Temporal lobe (tissue), 2 donors: ENCODE measurements around the gene ADGRG2.

- RAMPAGE, long total RNA, result no peak
Observed at GRCh38 chrX:13983797-13984139, 45.9 kb downstream of the GEMIN8 start.

GRCh38 chrX:15579812-15580875 is 20.6 kb downstream of the ACE2 start:
- RAMPAGE, long total RNA, result no peak

- RAMPAGE, long total RNA, result no peak
Observed at GRCh38 chrX:15737130-15737648, 881 bp upstream of the CA5B start.

DNA sequence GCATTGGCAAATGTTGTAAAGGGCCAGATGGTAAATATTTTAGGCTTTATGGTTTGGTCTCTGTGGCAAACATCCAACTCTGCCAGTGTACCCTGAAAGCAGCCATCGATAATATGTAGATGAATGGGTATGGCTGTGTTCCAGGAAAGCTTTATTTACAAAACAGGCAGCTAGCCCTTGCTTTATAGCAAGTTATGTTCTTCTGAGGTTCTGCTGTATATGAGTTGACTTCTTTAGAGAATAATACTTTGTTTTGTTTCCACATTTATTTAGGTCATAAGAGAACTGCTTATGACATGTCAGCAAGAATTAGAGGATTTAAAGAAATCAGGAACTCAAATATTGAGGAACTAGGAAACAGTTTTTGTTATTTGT is 14.1 kb downstream of the ZRSR2 start:
- RAMPAGE, long total RNA, result no peak

DNA sequence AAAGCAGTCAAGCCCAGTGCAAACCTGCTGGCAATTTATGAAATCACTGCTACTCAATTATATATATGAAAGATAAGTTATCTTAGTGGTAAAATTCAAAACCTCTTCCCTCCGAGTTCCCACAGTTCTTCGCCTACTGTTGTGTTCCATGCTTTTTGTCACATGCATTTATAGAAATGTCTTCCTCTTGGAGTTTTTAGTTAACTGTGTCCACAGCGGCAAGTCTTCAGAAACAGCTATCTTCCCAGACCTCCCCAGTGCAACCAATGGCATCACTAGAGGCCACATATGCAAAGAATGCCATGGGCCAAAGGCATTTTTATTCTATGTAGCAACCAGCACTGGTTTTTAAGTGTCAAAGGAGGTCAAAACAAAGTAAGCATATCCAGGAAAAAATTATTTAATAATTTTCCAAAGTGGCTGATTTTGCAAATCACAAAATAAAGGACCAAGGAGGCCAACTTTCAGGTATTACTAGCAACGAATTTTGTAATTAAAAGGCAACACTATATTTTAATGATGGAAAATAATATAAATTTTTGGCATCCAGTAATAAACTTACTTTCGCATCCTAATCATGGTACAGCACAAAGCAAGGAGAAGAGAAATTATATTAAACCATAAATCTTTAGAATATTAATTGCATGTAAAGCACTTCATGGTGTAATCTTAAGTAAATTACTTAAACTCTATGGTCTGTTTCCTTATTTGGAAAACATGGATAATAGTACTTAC is 26.8 kb downstream of the AP1S2 start:
- RAMPAGE, long total RNA, result no peak

DNA sequence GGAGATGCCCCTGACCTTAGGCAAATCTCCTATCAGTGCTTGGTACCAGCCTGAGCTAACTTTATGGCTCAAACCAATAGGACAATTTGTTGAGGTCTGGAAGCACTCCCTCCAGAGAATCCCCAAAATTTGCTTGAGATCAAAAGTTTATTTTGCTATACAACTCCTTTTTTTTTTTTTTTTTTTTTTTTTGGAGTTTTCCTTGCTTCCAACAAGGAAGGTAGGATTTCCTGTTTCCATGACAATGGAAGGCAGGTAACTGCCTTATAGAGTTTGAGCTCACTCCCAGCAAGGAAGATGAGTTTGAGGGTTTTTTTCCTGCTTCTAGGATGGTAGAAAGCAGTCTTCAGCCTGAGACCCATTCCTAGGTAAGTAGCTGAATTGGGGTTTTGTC is 73.0 kb upstream of the S100G start:
- RAMPAGE, long total RNA, result no peak

GRCh38 chrX:16603727-16604098 is 46.2 kb upstream of the S100G start:
- RAMPAGE, long total RNA, result no peak

DNA sequence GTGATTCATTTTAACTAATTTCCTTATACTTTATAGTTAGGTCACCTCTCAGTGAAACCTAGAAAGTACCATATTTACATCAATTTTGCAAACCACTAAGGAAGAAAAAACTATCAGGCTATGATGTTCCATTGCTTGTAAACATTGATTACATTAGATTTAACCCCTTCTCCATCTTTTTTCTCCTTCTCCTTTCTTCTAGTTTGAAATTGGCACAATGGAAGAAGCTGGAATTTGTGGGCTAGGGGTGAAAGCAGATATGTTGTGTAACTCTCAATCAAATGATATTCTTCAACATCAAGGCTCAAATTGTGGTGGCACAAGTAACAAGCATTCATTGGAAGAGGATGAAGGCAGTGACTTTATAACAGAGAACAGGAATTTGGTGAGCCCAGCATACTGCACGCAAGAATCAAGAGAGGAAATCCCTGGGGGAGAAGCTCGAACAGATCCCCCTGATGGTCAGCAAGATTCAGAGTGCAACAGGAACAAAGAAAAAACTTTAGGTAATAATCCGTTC is 32.2 kb downstream of the TXLNG start:
- RAMPAGE, long total RNA, result no peak

DNA sequence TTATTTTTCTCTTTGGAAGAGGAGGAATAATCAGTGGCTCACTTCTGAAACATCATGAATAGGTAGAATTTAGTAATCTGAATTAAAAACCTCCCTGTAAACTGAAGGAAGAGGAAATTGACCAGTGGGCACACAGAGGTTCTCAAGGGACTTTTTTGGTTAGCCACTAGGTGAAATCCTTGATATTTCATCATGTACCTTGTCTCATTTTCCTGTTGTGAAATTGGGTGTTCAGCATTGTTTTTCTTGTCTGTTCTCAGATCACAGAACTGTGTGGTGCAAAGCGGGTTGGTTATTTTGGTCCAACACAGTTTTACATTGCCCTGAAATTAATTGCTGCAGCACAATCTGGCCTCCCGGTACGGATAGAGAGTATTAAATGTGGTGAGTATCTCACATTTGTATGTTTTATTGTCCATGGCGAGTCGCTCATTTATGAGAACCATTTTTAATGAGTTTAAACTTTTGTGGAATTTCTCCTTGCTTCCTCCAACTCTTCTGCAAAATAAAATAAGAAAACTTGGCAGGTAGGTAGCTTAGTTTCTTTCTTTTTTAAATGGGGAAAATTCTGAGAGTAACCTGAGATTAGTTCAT is 59.6 kb downstream of the REPS2 start:
- RAMPAGE, long total RNA, result no peak

DNA sequence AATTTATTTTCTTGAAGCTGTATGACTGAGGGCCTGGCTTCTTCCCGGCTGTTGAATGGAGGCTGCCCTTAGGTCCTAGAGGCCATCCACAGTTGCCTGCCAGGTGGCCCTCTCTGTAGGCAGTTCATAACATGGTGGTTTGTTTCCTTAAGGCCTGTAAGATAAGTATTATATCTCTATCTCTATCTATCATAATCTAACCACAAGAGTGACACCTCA is 201.8 kb upstream of the NHS start:
- RAMPAGE, long total RNA, result no peak

DNA sequence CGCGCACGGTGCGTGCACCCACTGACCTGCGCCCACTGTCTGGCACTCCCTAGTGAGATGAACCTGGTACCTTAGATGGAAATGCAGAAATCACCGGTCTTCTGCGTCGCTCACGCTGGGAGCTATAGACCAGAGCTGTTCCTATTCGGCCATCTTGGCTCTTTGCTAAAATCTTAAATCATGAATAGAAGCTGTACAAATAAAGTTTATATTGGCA is 26.7 kb upstream of the NHS start:
- RAMPAGE, long total RNA, result no peak

DNA sequence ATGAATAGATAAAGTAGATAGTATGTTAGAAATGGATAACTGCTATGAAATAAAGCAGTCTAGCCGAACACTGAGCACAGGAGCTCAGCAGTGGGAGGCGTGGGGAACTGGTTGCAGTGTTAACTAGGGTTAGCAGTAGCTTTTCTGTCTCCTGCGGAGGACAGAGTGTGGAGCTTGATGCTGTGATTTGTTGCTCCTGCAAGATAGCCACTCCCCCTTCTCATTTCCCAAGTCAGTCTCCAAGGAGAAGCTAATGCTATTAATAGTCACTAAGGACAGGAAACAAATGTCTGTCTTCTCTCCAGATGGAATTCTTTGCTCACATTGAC is 156.9 kb upstream of the SCML1 start:
- RAMPAGE, long total RNA, result no peak

DNA sequence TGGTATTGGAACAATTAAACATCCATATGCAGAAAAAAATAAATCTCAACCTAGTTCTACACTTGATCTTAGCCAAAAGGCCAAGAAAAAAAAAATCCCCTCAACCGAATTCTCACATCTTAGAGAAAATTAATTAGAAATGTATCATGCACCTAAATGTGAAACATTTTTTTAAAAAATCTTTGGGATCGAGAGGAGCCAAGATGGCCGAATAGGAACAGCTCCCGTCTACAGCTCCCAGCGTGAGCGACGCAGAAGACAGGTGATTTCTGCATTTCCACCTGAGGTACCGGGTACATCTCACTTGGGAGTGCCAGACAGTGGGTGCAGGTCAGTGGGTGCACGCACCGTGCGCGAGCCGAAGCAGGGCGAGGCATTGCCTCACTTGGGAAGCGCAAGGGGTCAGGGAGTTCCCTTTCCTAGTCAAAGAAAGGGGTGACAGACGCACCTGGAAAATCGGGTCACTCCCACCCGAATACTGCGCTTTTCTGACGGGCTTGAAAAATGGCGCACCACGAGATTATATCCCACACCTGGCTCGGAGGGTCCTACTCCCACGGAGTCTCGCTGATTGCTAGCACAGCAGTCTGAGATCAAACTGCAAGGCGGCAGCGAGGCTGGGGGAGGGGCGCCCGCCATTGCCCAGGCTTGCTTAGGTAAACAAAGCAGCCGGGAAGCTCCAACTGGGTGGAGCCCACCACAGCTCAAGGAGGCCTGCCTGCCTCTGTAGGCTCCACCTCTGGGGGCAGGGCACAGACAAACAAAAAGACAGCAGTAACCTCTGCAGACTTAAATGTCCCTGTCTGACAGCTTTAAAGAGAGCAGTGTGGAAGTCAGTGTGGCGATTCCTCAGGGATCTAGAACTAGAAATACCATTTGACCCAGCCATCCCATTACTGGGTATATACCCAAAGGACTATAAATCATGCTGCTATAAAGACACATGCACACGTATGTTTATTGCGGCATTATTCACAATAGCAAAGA is 116.3 kb downstream of the BEND2 start:
- RAMPAGE, long total RNA, result no peak

- RAMPAGE, long total RNA, result no peak
Observed at GRCh38 chrX:18603645-18604783, 67.9 kb downstream of the RS1 start.

DNA sequence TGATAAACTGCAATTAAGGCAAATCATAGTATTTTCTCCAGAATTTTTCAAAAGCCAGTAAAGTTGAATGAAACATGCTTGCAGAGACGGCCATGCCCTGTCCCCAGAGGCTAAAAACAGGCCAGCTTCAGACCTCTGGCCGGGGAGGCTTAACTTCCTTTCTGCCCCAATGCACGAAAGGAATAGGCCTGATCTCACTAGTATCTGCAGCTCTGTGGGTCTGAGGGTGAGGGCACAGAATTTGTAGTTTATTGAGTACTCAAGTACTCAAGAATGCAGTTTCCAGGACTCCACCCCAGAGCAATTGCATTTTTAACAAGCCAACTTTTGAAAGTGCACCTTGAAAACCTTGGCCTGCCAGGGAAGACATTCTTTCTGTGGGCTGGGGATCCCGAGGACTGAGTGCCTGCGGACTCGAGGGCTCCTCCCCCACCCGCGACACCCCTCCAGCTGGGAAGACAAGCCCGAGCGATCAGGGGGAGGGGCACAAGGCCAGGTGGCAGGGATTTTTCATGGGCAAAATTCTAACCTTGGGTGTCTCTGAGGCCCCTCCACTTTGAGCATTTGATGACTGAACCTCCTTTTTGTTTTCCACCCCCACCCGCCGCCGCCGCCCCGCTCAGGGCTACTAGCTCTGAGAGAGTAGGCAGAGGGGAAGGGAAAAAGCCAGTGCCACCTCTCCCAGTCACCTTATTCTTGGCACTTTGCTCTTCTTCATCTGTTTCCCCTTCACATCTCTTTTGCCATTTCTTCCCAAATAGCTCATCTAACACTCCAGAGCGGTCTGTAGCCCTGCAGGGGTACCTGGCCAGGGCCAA is 22.3 kb downstream of the RS1 start:
- RAMPAGE, long total RNA, result no peak

GRCh38 chrX:18702826-18703484 is 4.5 kb upstream of the PPEF1 start:
- RAMPAGE, long total RNA, result no peak

DNA sequence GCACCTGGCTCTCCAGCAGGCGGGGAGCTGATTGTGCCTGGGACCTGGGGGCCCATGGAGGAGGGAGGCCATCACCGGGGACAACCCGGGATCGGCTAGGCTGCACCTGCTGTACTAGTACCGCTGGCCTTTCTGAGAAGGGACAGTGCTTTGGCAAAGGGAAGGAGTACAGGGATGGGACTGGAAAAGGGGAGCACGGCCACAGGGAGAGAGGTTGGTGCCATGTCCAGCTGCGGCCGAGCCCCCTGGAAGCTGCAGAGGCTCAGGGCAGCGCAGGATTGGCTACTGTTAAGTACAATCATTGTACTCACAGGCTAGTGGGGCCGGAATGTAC is 56.7 kb downstream of the PHKA2 start:
- RAMPAGE, long total RNA, result no peak

DNA sequence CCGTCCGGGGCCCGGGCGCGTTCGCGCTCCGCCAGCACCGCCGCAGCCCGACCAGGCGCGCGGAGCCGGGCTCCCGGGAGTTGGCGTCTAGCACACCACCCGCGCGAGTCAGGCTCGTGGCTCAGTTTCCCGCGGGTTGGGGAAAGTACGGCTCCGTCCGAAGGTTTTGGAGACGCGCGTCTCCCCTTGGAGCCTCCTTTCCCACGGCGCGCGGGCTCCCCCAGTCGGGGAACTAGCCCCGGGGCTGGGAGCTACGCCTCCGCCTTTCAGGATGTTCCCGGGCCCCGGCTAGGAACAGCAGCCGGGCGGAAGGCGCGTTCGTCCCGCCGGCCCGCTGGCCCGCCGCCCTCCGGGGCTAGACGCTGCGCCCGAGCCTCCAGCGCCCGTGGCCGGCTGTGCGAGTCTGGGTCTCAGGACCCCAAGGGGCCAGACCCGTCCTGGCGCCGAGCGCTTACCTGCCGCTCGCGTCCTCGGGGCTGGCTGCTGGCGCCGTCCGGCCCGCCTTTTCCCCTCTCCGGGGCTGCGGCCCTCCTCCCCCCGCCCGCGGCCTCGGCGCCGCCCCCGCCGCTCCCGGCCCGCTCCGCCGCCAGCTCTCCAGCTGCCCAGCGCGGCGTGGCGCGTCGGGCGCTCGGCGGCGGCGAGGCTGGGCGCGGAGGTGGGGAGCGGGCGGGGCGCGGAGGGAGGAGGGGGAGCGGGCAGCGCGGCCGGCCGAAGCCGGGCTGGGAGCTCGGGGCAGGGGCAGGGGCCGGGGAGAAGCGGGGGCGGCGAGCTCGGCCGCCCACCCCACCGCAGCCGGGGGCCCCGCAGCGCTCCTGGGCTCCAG is at the start of gene ADGRG2:
Gene ADGRG2, minus strand, starts transcription at position 482 of the 823 bp plus-strand sequence.
- RAMPAGE, long total RNA, result no peak

DNA sequence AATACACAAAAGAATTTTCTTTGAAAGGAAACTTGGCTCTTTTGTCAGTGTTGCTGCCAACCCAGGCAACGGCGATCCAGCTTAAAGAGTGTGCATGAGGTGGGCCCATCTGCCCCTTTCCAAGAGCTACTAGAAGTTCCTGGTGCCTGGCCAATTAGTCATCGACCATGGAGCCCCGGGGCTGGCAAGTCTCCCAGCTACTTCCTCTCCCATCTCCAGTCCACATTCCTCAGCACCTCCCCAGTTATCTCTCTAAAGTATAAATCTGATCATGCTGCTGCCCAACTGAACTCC is 158.1 kb upstream of the MAP3K15 start:
- RAMPAGE, long total RNA, result no peak

DNA sequence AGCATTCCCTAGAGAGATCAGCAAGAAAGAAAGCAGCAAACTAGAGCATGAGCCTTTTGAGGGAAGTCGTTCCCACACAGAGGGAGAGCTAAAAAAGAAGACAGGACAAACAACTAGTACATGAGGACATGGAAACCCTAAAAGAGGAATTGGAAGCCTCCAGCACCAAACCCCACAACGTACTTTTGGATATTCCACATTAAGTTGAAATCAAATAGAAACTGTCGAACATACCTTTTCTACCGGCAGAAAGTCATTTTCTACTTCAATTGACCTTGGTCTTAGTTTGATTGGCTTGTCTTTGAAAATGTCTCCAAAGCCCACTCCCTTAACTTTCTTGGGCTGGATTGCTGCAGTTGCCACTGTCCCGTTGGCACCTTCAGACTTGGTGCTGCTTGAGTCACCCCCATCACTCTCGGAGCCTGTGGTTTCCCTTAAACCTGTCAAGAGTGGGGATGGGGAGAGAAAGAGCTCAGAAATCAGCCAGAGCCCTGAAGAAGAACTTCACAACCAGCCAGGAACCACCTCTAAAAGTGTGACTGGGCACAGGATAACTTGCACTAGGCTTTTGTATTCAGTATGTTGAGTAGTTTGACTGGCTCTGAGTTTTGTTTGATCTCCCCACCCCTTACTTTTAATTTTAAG is 168.4 kb upstream of the MAP3K15 start:
- RAMPAGE, long total RNA, result no peak